Epidermal melanocyte (primary cell): ENCODE measurements around the gene REV1.

DNA sequence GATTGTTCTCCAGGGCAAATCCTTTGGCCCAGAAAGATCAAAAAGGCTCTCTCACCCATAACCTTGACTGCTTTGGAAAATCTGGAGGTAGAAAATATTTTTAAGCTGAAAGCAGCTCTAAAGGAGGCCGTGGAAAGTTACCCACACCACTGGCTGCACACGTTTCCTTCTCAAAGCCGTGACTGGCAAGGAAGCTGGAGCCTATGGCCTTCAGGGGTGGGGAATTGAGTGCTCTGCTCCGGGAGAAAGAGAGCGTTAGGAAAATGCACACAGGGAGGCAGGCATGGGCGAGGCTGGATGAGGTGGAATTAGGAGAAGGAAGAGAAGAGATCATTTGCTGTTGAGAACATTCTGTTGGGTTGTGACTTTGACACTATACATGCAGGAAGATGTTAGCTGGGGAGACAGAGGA is 68.8 kb upstream of the CNGA3 start:
- RRBS = no CpG with 5 or more reads among the region's 6 CpGs

DNA sequence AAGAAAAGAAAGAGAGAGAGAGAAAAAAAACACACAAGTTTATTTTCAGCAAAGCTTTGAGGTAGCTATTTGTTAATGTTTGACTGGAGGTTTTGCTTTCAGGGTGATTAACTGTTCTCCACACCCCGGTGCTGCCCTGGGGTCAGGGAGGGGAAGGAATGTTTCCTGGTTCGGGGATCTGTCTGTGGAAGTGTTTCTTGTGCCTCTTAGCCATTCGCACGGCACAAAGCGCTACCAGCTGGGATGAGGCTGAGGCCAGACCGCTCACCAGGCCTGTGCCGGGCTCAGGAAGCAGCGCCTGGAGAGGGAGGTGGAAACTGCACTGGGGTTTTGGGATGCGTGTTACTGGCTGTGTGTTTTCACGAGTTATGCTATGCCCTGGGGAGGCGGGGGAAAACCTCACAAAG is 65.9 kb upstream of the CNGA3 start:
- RRBS = no CpG with 5 or more reads among the region's 11 CpGs

DNA sequence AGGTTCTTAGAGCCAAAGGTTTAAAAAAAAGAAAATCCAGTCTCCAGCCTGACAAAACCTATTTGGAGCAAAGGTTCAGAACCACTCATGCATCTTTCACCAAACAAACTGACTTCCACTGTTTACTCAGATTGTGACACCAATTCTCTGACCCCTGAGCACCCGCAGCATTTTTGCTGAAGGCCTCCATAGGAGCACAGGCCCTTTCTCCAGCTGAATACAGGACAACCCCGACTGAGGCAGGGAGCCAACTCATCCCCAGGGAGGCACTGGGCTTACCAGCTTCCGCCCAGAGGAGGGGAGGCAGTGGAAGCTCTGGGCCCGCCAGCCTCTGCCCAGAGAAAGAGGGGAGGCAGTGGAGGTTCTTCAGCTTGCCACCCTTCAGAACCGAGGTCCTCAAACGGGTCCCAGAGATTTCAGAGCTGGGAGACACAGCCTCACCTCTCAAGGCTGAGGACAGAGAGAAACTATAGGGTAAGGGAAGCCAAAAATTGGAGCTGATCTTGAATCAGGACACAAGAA is 50.9 kb upstream of the CNGA3 start:
- RRBS = no CpG with 5 or more reads among the region's 6 CpGs

- RRBS = no CpG with 5 or more reads among the region's 8 CpGs
Observed at GRCh38 chr2:98299155-98300082, 46.8 kb upstream of the CNGA3 start.

- RRBS = no CpG with 5 or more reads among the region's 16 CpGs
Observed at GRCh38 chr2:98348077-98348707, 1.9 kb downstream of the CNGA3 start.

- RRBS = no CpG with 5 or more reads among the region's 5 CpGs
Observed at GRCh38 chr2:98472741-98473531, 28.3 kb downstream of the INPP4A start.

GRCh38 chr2:98824255-98824797 is 93.4 kb upstream of the MGAT4A start:
- RRBS = no CpG with 5 or more reads among the region's 2 CpGs

DNA sequence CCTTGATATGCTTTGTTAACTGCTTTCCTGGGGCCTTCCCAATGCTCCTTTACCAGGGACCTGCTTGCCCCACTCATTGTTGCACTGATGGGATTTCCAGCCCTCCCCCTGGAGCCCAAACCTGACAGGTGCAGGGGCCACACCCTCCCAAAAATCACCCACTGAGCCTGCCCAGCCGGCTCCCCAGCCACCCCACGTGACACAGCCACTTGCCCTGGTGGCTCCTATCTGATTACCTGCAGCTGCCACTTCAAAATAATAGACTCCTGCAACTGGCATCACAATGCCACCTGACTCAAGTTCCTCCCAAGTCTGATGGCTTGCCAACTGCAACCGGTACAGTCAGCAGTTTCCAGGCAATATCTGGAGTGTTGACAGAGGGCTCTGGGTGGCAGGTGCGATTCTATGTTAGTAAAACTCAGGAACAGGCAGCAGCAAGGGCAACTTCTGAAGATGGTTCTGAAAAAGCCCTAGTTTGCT is 66.2 kb downstream of the CRACDL start:
- RRBS = no CpG with 5 or more reads among the region's 4 CpGs

GRCh38 chr2:99155767-99156372 is 1.1 kb downstream of the LIPT1 start:
- RRBS = no CpG with 5 or more reads among the region's 10 CpGs

- RRBS = no CpG with 5 or more reads among the region's 11 CpGs
Observed at GRCh38 chr2:99405802-99406571, 68.8 kb downstream of the EIF5B start.

DNA sequence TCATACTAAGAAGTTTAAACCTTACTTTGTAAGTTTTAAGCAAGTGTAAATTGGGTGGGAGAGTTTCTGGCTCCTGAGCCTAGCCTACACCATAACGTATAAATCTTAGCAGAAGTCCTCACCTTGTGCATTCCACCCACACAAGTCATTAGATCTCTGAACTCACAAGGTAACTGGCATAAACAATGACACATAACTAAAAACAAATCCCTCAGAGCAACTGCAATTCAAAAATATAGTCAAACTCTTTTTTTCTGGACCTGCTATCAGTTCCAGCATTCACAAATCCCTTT is 9.4 kb downstream of the REV1 start:
- RRBS = no CpG with 5 or more reads among the region's 1 CpG

GRCh38 chr2:99488436-99489022 is 1.3 kb downstream of the REV1 start:
- RRBS = no CpG with 5 or more reads among the region's 10 CpGs

- RRBS = 3% methylated on average over 58 of the region's 115 CpGs
Observed at GRCh38 chr2:99489857-99490877, at the start of gene REV1. REV1 (minus strand) TSS chr2:99490017.

- RRBS = 94% methylated on average over 6 of the region's 32 CpGs
Observed at GRCh38 chr2:99593298-99593843, 103.6 kb upstream of the REV1 start.

- RRBS = 72% methylated on average over 8 of the region's 29 CpGs
Observed at GRCh38 chr2:99593873-99594282, 104.1 kb upstream of the REV1 start.

DNA sequence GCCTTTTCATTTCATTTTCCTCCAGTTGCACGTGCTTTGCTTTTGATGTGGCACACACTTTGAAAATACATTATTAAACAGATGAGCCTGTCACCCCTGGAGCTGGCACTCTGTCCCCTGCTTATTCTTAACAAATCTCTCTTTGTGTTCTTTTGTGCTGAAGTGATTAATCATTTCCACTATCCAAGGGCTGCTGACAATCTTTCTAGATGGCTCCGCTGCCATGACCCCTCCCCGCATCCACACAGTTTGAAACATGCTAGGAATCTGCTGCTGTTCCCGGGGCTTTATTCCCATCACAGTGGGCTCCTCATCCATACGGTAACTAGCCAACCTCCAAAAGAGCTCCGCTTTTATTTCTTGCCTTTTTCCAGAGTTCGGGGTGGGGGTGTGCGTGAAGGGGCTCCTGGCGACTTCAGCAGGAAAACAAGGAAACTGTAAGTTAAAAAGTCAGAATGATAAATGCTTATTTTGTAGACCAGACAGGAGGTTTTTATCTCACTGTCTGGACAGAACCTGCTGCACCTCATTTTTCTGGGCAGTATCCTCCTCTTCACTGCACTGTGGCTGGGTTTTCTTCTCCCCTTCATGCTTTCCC is 319.8 kb downstream of the AFF3 start:
- RRBS = no CpG with 5 or more reads among the region's 9 CpGs

GRCh38 chr2:99973154-99973633 is 169.2 kb downstream of the AFF3 start:
- RRBS = no CpG with 5 or more reads among the region's 5 CpGs

DNA sequence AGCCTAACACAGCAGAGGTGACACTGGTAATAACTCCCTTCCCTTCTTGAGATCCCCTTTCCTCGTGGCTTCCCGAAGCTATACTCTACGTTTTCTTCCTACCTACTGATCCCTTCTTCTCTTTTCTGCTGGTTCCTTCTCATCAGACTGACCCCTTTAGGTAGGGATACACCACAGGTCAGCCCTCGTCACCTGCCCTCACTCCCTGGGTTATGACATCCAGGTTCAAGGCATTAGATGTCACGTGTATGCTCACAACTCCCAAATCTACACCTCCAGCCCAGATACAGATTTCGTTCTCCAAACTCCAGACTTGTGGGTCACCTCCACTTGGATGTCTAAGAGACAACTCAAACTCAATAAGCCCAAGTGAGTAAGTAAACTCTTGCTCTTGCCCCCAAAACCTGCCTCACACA is 145.5 kb downstream of the AFF3 start:
- RRBS = no CpG with 5 or more reads among the region's 6 CpGs

GRCh38 chr2:100039608-100040185 is 102.7 kb downstream of the AFF3 start:
- RRBS = no CpG with 5 or more reads among the region's 7 CpGs

GRCh38 chr2:100105117-100106170 is 36.9 kb downstream of the AFF3 start:
- RRBS = 12% methylated on average over 29 of the region's 58 CpGs